Zone of skin (tissue), 1 donor: Measurements from ENCODE around the genes GPR153, KLHL21, DNAJC11 and UTS2.

- RRBS: 6% methylated on average over 35 of the region's 94 CpGs
Measured at GRCh38 chr1:6260962-6262110, at the start of gene GPR153. Gene GPR153 (minus strand): TSS chr1:6261098.

GRCh38 chr1:6281619-6282167 lies 20.8 kb upstream of the GPR153 start:
- RRBS: no CpG with 5 or more reads among the region's 9 CpGs

DNA sequence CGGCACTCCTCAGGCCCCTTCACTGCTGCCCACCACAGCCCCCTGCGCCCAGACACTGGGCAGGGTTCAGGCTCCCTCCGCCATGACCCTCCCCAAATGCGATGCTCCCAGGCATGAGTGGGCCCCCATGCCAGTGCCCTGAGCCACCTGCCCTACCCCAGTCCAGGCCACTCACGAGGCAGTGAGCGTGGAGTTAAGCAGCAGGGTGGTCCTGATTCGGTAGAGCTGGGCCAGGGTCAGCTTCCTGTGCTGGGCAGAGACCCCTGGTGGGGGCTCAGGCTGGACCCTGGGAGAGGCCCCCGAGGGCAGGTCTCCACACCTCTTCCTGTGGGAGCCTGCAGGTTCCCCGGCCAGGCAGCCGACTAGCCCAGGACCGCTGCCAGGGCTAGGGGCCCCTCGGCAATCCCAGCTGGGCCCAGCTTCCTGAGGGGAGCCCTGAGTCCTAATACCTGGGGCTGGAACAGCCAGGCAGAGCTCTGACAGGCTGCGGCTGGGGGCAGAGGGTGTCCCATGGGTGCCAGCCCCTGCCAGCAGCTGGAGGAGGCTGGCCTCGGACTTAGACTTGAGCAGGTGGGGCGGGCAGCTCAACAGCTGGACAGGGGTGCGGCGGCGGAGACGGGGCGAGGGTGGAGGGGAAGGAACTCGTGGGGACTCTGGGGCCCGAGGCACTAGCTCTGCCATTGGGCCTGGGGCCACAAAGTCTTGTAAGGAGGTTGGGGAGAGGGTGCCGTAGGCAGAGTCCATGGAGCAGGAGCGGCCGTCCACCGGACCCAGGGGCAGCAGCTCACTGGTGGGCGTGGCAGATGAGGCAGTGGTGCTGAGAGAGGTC lies 1.9 kb upstream of the TNFRSF25 start:
- RRBS: no CpG with 5 or more reads among the region's 27 CpGs

- RRBS: 18% methylated on average over 1 of the region's 27 CpGs
Measured at GRCh38 chr1:6580334-6581372, 859 bp downstream of the ZBTB48 start.

DNA sequence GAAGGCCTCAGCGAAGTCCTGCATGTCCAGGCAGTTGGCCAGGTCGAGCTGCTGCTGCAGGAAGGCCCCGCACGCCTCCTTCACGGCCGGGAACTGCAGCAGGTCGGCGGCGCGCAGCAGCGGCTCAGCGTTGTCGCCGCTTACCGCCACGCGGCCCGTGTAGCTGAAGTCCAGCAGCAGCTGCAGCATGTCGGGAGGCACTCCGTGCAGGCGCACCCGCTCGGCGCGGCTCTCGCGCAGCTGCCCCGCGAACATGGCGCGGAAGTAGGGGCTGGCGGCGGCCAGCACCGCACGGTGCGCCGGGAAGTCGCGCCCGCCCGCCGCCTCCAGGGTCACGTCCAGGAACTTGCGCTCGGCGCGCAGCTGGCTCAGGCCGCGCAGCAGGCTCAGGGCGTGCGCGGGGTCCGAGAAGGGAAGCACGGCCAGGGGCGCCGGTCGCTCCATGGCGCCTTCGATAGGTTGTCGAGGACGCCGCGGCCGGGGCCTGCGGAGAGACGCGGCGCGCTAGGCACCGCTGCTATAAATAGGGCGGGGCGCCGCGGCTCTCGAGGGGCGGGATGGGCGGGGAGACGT lies at the start of gene KLHL21:
TSS of gene KLHL21 (minus strand) at position 496 of the 573 bp plus-strand sequence.
- RRBS: under 1% methylated on average over 16 of the region's 78 CpGs

- RRBS: no CpG with 5 or more reads among the region's 28 CpGs
Measured at GRCh38 chr1:6637962-6638946, 13.6 kb downstream of the THAP3 start.

- RRBS: no CpG with 5 or more reads among the region's 1 CpG
Measured at GRCh38 chr1:6686303-6686869, 15.2 kb downstream of the DNAJC11 start.

DNA sequence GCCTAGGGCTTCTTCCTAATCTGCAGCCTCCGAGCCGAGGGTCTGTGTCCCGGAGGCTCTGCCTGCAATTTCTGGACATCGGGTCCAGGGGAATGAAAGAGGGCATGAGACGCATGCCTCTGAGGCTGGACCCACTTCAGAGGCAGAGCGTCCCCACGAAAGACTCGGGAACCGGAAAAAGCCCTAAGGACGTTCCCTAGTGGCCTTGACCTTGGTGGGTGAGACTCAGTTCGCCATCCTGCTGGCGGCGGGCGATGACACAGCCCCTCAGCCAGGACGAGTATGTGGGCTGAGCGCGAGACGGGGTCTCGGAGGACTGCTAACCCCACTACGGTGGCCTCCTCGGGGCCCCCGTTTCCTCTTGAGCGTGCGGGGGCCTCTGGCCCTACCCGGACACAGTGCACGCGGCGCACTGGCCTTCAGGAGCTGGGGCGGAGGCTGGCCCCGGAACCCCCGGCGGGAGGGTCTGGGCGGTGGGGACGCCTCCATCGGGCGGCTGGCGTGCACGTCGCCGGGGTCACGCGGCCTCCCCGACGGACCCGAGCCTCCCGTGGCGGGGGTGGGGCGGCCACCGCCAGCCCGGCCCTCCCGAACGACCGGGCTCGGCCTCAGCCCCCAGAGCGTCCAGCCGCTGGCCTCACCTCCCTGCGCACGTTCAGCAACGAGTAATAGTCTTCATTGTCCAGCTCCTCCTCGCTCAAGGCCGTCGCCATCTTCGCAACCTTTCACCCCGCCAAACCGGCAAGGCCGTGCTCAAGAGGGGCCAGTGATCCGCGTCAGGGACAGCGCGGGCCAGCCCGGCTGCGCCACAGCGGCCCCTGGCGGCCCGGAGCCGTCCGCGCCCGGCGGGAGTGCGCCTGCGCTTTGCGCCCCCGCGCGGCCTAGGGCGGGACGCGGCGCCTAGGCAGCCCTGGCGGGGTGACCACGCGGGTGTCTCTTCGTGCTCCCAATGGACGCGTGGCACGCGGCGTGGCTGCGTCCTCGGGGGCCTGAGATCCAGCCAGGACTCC lies at the start of gene DNAJC11:
TSS of gene DNAJC11 (minus strand) at position 729 of the 1,010 bp plus-strand sequence.
- RRBS: 2% methylated on average over 39 of the region's 101 CpGs

DNA sequence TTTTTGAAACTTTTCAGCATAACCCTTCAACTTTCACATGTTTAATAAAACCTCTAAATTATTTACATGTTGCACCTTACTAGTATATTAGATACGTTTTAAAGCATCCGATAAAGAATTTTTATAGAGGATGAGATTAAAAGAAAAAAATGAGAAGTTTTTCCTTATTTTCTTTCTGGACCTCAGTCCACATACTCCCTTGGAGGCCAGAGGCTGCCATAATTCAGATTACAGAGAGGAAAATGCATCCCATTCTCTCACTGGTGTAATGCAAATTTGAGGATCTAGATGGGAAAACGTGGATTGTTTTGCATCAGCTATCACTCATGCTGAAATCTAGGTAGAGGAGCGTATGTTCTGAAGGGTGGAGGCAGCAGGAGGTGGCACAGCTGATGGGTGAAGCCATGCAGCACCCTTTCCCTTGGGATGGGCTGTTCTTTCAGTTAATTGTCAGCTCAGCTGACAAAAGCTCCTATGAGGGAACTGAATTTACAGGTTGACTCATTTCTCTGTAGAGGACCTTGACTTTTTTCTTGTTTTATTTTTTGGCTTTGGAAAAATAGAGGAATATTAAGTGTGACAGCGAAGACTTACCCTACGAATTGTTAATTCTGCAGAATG lies 41.7 kb downstream of the CAMTA1 start:
- RRBS: no CpG with 5 or more reads among the region's 6 CpGs

- RRBS: no CpG with 5 or more reads among the region's 2 CpGs
Measured at GRCh38 chr1:6866144-6866526, 80.9 kb downstream of the CAMTA1 start.

DNA sequence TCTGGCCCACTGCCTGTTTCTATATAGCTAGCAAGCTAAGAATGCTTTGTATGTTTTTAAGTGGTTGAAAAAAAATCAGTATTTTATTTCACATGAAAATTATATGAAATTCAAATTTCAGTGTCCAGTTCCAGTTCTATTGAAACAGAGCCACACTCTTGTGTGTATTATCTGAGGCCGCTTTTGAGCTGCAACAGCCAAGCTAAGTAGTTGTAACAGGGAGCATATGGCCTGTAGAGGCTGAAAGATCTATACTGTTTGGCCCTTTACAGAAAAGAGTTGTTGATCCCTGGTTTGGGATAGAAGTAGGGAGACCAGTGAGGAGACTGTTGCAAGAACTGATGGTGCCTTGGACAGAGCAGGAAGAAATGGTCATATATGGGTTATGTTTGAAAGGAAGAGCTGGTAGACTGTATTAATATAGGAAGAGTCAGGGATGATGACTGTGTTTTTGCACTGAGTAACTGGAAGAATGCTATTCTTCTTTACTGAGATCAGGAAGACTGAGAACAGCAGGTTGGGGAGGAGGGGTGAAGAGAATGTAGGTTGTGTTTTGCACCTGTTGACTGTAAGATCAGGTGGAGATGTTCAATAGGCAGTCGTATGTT lies 96.9 kb downstream of the CAMTA1 start:
- RRBS: no CpG with 5 or more reads among the region's 2 CpGs

- RRBS: no CpG with 5 or more reads among the region's 10 CpGs
Measured at GRCh38 chr1:7389234-7389696, 381.8 kb upstream of the VAMP3 start.

GRCh38 chr1:7455075-7455404 lies 316.1 kb upstream of the VAMP3 start:
- RRBS: no CpG with 5 or more reads among the region's 13 CpGs

GRCh38 chr1:7470870-7471584 lies 300.1 kb upstream of the VAMP3 start:
- RRBS: no CpG with 5 or more reads among the region's 12 CpGs

- RRBS: no CpG with 5 or more reads among the region's 8 CpGs
Measured at GRCh38 chr1:7549157-7549748, 221.8 kb upstream of the VAMP3 start.

GRCh38 chr1:7645092-7645569 lies 126.0 kb upstream of the VAMP3 start:
- RRBS: no CpG with 5 or more reads among the region's 8 CpGs

DNA sequence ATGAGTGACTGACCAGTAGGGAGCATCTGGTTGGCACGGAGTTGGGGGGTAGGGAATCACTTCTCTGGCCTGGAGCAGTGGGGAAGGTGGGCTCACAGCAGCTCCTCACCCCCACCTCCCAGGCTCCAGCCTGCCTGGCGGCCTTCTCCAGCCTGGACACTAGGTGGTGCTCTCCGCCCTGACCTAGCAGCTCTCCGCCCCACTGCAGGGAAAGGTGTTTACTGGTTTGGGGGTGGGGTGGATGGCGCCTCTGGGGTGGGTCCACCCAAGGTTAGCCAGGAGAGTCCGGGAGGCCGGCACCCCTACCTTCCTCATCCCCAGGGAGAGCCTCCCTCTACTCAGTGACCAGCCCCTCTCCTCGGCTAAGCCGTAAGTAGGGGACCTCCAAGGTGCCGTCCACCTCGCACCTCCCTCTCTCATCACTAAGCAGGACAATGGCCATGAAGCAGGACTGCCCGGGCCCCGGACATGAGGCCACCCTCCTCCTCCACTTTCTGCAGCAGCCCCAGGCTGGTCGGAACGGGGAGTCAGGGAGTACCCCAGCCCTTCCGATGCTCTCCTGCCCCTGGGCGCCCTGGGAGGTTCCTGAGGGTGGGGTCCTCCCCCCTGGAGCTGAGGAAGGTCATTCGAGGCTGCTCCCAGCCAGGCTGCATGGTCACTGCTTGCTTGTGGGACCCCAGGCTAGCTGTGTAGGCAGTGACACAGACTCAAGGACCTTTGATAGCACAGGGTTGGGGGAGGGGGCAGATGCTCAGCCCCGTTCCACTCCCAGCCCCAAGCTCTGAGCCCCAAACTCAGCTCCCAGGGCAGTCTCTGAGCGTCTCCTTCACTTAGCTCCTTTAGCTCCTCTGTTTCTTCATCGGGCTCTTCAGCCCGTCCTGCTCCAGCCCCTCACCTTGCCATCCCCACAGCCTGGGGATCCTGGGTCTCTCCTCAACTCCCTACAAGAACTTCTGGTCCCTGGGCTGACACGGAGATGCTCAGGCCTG lies 101.3 kb upstream of the VAMP3 start:
- RRBS: no CpG with 5 or more reads among the region's 23 CpGs

DNA sequence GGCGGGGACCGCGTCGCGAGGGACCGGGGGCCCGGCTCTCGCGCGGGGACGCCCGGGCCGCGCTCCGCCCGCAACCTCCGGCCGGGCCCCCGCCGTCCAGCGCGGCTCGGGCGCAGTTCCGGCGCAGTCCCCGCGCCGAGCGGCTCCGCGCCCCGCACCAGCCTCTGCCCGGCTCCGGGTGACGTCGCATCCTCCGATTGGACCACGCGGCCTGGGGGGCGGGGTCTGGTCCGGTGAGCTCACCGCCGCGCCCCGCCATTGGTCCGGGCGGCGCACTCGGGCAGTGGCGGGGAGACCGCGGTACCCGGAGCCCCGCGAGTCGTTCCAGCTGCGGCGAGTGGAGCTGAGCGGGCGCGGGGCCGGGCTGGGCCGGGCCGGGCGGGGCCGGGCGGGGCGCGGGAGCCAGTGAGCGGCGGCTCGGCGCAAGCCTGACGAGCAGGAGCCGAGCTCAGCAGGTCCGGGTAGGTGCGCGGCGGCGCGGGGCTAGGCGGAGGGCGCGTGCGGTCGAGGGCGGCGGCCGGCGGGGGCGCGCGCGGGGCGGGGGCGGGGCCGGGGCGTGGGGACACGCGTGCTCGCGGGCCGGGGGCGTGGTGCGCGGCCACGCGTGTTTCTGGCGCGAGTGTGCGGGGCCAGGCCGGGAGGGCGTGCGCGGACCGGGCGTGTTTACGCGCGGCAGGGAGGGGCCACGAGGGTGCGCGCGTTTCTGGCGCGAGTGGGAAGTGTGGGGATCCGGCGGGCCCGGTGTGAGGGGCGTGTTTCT lies 66.5 kb upstream of the VAMP3 start:
- RRBS: 1% methylated on average over 92 of the region's 131 CpGs

DNA sequence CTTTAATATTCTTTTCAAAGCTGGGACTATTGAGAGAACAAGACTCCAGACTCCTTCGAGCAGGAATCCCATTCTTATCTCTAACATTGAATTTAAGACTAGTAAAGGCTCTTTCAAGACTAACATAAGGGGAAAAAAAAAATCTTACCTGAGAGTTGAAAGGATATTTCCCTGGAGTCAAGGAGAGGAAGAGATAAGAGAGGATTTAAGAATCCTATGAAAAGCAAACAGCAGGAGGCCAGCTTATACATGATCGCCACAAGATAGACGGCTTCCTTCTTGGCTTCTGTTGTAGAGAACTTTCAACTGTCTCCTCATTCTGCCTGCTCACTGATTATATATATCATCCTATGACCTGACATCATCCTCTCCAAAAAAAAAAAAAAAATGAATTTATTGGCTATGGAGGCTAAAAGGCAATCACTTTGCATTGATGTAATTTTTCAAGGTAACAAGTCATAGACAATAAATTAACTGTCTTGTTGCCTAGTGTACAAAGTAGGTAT lies at the start of gene UTS2:
TSS of gene UTS2 (minus strand) at position 313 of the 506 bp plus-strand sequence.
- RRBS: no CpG with 5 or more reads among the region's 3 CpGs

DNA sequence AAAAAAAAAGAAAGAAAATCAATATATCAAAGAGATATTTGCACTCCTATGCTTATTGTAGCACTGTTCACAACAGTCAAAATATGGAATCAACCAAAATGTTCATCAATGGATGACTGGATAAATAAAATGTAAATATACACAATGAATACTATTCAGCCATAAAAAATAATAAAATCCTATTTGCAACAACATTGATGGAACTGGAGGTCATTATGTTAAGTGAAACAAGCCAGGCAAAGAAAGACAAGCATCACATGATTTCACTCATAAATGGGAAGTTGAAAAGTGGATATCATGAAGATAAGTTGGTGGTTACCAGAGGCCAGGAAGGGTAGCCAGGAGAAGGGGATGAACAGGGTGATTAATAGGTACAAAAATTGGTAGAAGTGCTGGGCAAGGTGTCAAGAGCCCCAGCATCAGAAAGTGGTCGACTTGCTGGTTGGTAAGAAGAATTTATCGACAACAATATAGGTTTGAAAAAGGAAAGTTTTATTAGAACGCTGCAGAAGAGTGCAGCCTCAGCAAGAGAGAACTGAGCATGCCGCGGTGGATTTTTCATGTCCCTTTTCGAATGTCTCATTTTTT lies 1.4 kb upstream of the PARK7 start:
- RRBS: no CpG with 5 or more reads among the region's 6 CpGs